Right common carotid artery plus branches (tissue), 1 donor: Measurements from ENCODE around the genes TEX13D and APLN.

DNA sequence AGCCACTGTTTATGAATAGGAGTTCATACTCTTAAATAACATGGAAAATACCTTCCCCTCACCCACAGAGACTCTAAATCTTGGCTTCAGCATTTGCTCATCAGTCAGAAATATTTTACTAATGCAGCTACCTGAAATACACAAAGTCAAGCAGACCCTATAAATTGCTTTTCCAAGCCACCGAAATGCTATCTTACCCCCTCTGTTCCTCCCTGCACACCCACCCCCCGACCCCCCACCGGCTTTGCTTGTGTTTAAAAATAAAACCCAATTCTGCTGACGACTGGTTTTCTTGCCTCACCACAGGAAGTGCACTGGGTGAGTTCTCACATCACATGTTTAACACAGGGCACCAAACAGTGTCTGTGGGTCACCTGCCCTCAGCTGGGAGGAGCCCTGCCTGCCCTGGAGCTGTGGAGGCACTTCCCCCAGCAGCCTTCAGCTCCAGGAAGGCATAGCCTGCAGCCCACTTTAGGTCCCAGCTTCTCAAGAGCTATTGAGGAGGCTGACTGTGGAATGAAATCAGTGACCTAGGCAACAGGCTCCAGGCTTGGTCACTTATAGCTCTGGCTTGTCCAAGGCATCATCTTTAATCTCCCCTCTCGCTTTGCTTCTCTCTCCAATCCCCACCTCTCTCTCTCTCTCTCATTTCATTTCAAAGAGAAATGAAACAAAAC, 8.8 kb downstream of the TMEM255A start:
- PRO-cap: no peak

DNA sequence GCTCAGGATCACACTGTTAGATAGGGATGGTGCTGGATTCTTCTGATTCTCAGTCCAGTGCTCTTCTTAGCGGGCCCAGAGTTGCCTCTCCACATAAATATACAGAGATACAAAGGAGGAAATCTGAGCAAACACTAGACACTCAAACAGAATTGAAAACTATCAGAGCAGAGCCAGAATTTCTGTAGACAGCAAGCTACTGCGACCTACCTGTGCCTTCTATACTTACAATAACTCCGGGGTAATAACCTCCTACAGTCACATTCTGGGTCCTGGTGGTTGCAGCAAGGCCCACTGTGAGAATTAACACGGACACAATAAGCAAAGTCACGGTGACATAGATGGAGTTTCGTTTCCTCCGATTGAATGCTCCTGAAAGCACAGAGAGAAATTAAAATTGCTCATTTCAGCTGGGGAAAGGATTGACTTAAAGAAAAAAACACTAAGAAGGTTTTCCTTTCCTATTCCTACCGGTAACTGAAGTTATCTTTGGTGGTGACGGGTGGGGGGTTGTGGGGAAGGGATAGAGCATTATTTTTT, 7.1 kb downstream of the TMEM255A start:
- PRO-cap: no peak

- PRO-cap: no peak
Observed at GRCh38 chrX:120514066-120514430, 45.0 kb upstream of the LAMP2 start.

- PRO-cap: no peak
Observed at GRCh38 chrX:120754939-120755648, 120.6 kb downstream of the CT47B1 start.

DNA sequence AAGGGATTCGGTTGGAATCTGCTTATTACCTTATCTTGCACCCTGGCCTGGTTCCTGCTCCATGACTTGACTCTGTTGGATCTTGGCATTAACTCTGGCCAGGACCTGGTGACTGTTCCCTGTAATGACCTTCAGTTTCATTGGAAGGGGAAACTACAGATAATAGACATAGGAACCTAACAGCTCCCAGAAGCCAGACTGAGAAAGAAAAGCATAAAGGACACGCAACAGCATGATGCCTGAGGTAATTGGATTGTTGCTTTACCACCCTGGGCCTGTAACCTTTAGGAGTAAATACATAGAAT, 762.3 kb upstream of the GRIA3 start:
- PRO-cap: no peak

DNA sequence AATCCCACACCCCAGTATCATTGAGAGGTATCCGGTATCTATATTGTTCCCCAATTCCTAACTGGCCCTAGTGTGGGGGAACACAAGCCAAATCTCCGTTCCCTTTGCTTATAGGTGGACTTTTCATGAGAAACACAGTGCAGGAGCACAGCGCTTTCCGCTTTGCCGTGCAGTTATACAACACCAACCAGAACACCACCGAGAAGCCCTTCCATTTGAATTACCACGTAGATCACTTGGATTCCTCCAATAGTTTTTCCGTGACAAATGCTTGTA, 1.6 kb downstream of the GRIA3 start:
- PRO-cap: no peak

GRCh38 chrX:123482327-123482978, 250.4 kb downstream of the THOC2 start:
- PRO-cap: unidirectional peak, plus-strand start at chrX:123482785

DNA sequence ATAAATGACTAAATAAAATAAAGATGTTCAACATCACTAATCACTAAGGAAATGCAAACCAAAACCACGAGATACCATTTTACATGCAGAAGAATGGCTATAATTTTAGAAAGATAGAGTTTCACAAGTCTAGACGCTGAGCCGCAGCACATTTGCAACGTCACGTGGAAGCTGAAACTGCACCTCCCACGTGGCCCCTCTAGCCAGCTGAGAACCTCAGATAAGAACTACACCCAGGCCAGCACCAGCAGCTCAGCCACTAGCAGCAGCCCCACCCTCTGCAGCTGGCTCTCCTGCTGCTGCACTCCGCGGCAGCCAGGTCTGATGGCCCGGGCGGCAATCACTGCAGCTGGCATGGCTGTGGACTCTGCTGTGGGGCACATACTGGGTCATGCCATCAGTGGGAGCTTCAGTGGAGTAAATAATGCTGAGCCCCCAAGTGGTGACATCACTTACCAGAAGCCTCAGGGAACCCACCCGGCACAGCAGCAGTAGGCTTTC, 52.0 kb upstream of the THOC2 start:
- PRO-cap: no peak

GRCh38 chrX:123803137-123803900, 56.5 kb upstream of the XIAP start:
- PRO-cap: no peak

DNA sequence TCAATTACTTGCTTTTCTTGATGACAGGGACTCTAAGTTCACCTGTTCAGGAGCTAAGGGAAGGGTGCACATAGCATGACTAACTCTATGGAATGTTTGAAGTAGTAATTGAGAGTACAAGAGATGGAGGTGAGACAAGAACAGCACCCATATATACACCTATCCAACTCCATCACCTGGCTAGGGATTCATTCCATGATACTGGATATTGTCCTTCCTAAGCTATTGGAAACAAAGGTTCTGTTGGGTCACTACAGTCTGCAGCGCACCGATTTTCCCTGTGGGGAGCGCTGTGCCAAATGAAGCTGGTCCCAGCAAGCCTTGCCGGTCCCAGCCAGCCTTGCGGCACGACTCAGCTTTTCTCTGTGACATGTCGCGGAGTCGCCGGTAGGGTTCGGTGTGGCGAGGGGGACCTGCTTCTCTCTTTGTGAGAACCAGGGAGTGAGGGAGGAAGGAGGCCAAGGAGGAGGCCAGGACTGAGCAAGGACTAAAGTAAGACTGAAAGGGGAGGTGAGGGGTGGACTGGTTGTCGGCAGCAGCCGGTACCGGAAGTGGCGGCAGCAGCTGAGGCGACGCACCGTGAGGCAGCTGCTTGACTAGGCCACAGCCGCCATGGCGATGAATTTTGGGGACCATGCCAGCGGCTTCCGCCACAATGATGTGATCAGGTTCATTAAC, at the start of gene TEX13D:
TSS of gene TEX13D (plus strand) at position 355 of the 678 bp plus-strand sequence.
- PRO-cap: no peak

GRCh38 chrX:125758083-125758662, 407.9 kb downstream of the DCAF12L2 start:
- PRO-cap: bidirectional peak, plus-strand start at chrX:125758429, minus-strand start at chrX:125758258

DNA sequence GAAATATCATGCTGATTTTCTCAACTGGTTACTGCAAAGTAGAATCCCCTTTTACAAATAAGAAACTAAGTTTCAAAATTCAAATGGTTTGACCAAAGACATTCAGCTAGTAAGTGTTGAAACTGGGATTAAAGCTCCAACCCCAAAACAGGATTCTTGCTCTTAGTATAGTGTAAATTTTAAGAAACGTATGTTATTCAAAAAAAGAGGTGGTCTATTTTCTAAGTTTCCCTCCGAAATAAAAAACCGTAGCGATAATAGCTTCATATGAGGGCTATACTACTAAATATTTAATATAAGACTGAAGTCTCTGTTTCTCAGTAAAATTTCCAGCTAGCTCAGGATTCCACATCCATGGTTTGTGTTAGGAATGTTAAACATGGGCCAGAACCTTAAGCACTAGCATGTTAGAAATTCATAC, 63.0 kb upstream of the PRR32 start:
- PRO-cap: no peak

- PRO-cap: no peak
Observed at GRCh38 chrX:126835917-126836494, 16.5 kb downstream of the PRR32 start.

GRCh38 chrX:129522637-129523196, 573 bp downstream of the SMARCA1 start:
- PRO-cap: unidirectional peak, plus-strand start at chrX:129523023

DNA sequence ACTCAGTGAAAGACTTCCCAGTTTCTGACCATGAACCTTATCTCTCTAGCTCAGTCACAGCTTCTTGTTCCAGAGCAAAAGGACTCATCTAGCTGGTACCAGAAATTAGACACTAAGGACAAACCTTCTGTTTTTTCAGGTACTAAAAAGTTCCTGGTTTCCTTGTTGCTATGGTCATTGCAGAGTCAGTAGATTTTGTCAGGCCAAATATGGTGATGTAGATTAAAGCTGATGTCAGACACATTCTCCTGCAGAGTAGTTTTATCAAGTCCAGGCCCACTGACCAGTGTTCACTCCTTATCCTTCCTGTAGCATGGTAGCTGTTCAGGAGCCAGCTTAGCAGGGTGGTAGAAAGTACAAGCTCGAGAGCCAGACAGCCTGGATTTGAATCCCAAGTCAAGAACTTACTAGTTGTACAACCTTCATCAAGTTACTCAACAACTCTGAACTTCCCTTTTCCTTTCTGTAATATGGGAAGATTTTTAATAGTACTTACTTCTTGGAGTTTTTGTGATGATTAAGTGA, 17.8 kb downstream of the OCRL start:
- PRO-cap: no peak

- PRO-cap: no peak
Observed at GRCh38 chrX:129619057-129619496, 35.7 kb downstream of the APLN start.

DNA sequence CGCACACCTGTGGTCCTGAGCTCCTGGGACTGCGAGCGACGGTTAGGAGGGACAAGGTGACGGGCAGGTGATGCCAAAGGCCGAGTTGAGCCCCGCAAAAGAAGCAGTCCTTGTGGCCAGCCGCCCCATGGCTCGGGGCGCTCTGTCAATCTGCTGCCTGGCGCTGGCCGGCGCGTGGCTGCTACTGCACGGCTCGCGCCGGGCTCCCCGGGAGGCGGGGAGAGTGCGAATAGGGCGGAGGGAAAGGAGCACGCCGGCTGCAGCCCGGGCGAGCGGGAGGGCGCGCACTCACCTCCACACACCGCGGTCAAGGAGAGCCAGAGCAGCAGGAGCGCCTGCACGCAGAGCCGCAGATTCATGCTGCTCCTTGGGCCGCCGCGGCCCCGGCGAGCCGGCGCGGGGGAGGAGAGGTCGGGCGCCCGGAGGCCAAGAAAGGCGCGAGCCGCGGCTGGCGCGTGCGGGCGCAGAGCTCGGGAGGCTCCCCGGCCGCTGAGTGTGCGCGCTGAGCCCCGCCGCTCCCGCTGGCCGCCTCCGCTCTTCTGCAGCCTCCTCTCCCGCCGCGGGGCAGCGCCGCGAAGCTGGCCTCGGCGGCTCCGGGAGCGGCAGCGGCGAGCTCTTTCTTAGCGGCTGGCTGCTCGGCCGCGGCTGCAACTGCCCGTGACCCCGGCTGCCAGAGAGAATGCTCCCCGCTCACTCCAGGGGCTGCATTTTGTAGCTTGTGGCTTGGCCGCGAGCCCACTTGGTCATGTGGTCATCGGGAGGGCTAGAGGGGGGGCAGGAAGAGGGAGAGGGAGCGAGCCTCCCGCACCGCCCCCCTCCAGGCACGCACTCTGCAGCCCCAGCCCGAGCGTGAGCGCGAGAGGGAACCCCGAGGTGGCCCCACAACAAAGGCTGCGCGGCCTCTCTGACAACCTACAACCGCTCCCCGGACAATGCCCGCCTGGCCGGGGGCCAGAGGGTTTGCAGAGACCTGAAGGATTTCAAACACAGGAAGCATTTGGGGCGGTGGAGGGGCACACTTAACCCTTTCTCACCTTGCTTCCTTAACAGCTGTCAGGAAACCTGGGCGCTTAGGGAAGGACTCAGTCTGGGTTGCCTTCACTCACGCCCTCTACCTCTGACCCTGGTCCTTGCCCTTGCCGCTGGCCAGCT, at the start of gene APLN:
TSS of gene APLN (minus strand) at position 685 of the 1,152 bp plus-strand sequence.
- PRO-cap: unidirectional peak, plus-strand start at position 320 of the sequence; unidirectional peak, minus-strand start at position 685 of the sequence

GRCh38 chrX:129739539-129740348, 965 bp downstream of the XPNPEP2 start:
- PRO-cap: no peak

DNA sequence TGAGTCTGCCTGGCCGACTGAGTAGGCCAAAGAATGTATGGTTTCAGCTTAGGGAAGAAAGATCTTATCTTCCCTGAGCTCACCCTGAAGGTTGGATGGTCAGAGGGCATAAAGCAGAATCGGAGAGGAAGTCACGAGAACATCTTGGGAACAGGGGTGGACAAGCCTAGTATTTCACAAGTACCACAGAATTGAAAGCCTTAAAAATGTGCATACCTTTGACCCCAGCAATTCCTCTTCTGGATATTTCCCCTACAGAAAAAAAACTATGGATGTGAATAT, 2.0 kb upstream of the SASH3 start:
- PRO-cap: no peak

DNA sequence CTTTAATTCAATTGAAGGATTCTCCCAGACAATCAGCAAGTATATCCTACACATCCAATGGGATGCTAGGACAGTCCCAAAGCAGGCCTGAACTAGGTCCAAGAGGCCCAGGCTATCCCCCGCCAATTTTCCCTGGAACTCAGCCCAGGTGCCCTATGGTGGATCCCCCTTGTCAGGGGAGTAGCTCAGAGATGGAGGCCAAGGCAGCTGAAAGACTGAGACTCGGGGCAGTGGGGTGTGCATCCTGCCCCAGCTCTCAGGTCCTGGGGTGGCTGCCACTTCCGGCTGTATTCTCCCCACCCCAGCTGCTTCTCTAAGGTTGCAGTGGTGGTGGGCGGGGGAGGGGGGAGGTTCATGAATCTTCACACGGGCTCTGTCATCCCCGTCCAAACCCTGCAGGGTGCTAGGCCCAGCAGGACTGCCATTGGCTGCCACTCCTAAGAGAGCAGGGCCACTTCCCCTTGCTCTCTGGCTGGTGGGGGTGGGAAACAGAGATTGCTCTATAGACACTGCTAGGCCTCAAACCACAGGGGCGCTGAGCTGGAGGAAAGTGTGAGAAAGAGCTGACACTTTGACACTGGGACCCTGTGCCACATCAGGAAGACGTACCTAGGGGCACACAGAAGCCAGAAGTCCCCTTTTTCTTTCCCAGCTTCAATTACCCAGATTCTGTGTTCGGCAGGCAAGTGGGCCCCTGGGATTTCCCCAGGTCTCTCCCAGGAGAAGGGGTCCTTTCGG, 1.5 kb downstream of the SASH3 start:
- PRO-cap: no peak